Islet of Langerhans (tissue), 1 donor: Measurements from ENCODE around the genes MGST3, CD247 and MPZL1.

DNA sequence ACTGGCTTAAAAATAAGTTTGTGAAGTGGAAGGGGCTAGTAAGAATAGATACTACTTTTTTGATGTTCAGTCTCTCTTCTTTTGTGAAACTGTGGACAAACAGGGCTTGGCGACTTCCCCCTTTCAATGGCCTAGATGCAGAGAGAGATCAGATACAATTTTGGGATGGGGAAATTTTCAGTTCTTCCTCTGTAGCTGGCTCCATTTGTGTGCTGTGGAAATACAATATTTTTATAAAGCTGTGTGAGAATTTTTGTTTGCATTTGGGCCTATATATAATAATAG is 2.6 kb downstream of the PBX1 start:
- RRBS, result no CpG with 5 or more reads among the region's 1 CpG

GRCh38 chr1:164644576-164645738 is 86.0 kb downstream of the PBX1 start:
- RRBS, result no CpG with 5 or more reads among the region's 8 CpGs

- RRBS, result no CpG with 5 or more reads among the region's 9 CpGs
Measured at GRCh38 chr1:164720729-164721616, 162.0 kb downstream of the PBX1 start.

GRCh38 chr1:164853074-164853414 is 294.1 kb downstream of the PBX1 start:
- RRBS, result no CpG with 5 or more reads among the region's 2 CpGs

DNA sequence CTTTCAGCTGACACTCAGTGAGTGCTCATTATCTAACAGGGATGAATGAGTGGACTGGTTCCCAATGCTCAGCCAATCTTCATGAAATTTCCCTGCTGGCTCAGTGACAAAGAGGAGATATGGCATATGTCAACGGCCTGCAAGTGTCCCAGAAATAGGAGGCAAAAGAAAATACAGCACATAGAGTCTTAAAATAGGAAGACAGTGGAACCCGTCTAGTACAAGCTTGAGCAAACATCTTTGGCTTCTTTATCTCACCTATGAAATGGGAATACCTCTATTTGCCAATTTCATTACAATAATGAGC is 34.9 kb downstream of the RXRG start:
- RRBS, result no CpG with 5 or more reads among the region's 2 CpGs

DNA sequence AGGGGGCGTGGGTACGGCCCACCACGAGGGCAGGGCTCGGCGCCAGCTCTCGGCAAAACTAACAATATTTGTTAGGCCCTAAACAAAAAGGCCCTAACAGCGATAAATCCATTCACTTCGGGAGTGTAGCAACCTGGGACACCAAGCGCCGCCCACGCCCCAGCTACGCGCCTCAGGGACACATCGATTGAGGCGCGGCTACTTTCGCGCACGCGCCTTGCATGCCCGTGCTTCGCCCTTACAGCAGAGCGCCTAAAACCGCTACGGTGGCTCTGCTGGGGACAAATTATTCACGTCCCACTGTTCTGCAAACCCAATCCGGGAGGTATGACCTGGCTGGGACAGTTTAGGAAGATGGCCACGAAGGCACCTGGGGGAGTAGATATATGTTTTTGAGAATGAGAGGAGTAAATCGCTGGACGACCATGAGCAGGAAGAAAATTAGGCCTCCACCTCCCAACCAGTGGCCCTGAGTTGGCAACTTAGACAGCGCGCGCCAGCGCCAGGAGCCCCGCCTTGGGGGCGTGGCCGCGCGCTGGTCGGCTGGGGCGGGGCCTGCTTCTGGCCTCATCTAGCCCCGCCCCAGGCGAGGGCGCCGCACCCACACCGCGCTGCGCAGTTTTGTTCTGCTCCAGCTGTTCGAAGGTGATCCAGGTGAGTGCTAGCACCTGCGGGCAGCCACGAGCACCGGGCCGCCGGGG is at the start of gene MGST3:
Gene MGST3 (plus strand): TSS at position 595 of the 701 bp plus-strand sequence.
- RRBS, result no CpG with 5 or more reads among the region's 54 CpGs

DNA sequence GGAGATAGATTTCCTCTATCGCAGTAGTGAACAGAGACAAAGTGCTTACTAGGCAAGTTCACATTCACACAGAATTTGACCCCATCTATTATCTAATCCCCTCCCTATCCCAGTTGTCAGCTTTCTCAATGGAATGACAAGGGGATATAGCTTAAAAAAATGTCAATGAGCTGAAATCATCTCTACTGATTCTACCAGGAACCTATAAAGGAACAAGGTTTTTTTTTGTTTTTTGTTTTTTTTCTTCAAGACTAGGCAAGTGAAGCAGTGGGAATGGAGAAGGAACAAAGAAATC is 31.3 kb downstream of the MGST3 start:
- RRBS, result no CpG with 5 or more reads among the region's 1 CpG

GRCh38 chr1:165858295-165858904 is 31.0 kb downstream of the UCK2 start:
- RRBS, result no CpG with 5 or more reads among the region's 4 CpGs

GRCh38 chr1:165892301-165893037 is 65.1 kb downstream of the UCK2 start:
- RRBS, result no CpG with 5 or more reads among the region's 6 CpGs

DNA sequence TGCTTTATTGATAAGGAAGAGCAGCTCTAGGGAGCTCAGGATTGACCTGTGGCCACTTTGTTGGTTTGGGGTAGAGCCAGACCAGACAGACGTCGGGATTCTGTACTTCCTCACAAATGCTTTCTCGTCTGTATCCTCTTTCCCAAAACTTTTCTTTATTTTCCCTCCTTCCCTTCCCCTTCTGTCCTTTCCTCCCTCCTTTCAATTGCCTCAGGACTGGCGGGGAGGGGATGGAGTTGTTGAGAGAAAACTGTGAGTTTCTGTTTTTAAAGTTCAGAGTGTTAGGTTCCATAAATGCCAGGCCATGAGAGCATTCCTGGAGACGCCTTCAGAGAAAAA is 68.1 kb downstream of the UCK2 start:
- RRBS, result no CpG with 5 or more reads among the region's 5 CpGs

GRCh38 chr1:165896797-165897698 is 69.6 kb downstream of the UCK2 start:
- RRBS, result no CpG with 5 or more reads among the region's 15 CpGs

DNA sequence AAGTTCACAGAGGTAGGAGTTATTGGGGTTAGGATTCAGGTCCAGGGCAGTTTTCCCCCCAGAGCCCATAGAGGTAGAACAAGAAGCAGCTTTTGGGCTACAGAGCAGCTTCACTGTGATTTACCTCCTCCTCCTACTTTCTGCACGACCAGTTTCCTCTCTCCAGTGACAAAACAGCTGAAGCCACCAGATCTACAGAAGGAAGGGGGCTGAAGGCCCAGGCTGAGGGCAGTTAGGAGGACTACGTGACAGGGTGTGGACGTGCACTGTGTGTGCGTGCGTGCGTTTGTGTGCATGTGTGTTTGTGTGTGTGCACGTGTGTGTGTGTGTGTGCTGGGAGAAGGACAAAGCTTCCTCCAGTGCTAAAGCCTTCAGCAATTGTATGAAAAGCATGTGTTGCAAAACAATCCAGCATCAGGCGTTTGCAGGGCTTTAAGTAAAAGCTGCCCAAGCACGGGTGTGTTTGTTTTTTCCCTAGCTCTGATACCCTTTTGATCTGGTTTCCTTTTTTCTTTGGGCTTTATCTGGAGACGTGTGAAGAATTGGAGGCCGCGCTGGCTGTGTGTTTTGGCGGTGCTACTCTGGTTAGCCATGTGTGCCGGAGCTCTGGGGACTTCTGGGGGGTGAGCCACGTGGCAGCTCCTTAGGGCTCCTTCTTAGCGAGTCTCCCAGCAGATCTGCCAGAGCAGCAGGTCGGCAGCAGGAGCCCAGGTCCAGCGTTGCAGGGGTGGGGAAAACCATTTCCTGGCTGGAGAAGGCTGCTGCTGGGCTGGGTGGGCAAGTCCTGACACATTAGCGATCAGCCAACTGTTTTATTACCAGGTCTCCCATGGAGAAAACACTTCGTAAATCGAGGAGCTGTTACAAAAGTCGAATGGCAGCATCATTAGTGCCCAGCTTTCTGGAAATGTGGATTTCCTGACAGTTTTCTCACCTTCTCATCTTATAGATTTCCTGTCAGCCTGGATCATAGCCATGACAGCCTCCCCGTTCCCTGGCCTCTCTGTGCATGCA is 73.3 kb downstream of the UCK2 start:
- RRBS, result no CpG with 5 or more reads among the region's 23 CpGs

GRCh38 chr1:165910405-165911567 is 83.4 kb downstream of the UCK2 start:
- RRBS, result no CpG with 5 or more reads among the region's 16 CpGs

DNA sequence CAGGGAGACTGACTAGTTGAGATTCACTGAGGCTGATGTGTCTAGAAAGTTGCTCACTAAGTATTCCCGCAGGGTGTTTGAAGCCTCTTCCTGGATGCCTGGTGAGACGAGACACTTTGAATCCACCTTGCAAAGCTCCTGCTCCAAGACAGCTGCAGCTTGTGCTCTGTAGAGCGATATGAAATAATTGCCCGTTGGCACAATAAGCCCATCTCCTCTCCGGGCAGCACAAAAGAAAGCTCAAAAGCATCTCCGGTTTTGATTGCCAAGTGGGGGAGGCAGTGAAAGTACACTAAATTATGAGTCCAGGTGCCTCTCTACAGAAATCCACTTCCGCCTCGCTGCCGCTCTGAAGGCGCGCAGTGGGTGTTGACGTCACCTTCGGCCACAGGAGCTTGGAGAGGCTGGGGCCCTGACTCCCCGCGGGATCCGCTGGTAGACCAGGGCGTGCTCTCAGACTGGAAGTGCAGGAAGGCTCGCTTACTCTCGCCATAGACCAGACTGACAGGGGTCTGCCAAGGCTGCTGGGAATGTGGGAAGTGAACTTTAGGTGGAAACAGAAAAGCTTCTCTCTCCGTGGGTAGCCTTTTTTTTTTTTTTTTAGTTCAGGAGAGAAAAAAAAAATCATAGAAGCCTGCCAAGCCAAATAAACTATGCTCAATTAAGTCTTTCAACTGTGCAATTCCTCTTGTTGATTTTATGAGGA is 46.1 kb downstream of the GPA33 start:
- RRBS, result no CpG with 5 or more reads among the region's 20 CpGs

DNA sequence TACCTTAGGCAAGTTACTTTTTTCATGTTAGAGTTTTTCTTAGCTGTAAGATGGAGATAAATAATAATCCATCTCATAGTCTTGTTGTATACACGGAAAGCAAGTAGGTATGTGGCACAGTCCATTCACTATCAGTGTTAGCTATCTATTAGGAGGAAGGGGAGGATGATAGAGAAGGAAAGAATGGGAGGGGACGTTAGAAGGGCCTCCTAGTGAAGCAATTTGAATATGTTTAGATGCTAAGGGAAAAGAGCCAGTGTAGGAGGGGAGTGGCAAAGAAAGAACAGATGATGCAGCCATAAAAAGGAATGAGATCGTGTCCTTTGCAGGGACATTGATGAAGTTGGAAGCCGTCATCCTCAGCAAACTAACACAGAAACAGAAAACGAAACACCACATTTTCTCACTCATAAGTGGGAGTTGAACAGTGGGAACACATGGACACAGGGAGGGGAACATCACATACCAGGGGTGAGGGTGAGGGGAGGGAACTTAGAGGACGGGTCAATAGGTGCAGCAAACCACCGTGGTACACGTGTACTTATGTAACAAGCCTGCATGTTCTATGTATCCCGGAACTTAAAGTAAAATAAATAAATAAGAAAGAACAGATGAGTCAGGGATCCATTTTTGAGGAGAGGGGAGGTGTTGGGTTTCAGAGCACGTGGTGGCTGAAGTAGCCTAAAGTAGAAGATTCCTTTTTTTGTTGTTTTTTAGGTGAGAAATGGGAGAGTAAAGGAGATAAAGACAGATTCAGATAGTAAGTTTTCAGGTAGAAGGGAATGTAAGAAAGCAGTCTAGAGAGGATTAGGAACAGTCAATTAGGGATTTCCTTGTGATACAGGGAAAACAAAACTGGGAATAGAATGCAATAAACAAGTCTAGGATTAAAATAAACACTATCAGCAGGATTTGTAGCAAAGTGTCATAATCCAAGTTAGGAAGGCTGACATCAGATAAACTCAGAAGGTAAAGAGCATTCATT is 124.2 kb downstream of the POU2F1 start:
- RRBS, result no CpG with 5 or more reads among the region's 10 CpGs

- RRBS, result no CpG with 5 or more reads among the region's 8 CpGs
Measured at GRCh38 chr1:167431487-167431937, 86.8 kb downstream of the CD247 start.

- RRBS, result no CpG with 5 or more reads among the region's 22 CpGs
Measured at GRCh38 chr1:167518099-167518999, at the start of gene CD247. CD247 (minus strand) TSS chr1:167518529.

GRCh38 chr1:167555943-167556325 is 2.4 kb upstream of the CREG1 start:
- RRBS, result no CpG with 5 or more reads among the region's 2 CpGs

GRCh38 chr1:167721606-167722700 is at the start of gene MPZL1:
MPZL1 (plus strand) TSS chr1:167721982.
- RRBS, result 3% methylated on average over 57 of the region's 102 CpGs

- RRBS, result no CpG with 5 or more reads among the region's 5 CpGs
Measured at GRCh38 chr1:167722701-167723081, 909 bp downstream of the MPZL1 start.